ENCODE measurements around a stretch of chr5.

DNA sequence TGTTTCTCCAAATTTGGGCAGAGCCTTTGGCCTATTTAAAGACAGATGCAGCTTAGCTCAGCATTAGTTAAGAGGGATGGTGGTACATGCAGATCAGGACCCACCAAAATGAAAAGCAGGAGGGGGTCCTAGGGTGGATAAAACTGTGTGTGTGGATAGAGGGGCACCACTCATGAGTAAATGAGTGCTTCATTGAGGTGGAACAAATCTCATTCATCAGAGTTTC, 20.4 kb upstream of the ARRDC3 start:
CAGE:
- cytosol, long polyA minus RNA = no peak
- cytosol, long polyA plus RNA = no peak
- long polyA plus RNA = no peak
- nucleus, long polyA minus RNA = no peak
- nucleus, long polyA plus RNA = no peak

- RRBS, 2 experiments = no CpG with 5 or more reads among the region's 8 CpGs
CAGE:
- cytosol, long polyA minus RNA = no peak
- cytosol, long polyA plus RNA = no peak
- long polyA plus RNA = no peak
- nucleus, long polyA minus RNA = no peak
- nucleus, long polyA plus RNA = no peak
These were observed 504.4 kb upstream of the NR2F1 start for GRCh38 chr5:93078471-93079107.

- RRBS, 2 experiments = no CpG with 5 or more reads among the region's 11 CpGs
CAGE:
- cytosol, long polyA minus RNA = no peak
- cytosol, long polyA plus RNA = no peak
- long polyA plus RNA = no peak
- nucleus, long polyA minus RNA = no peak
- nucleus, long polyA plus RNA = no peak
These were observed 333.5 kb upstream of the NR2F1 start for GRCh38 chr5:93249231-93250304.

DNA sequence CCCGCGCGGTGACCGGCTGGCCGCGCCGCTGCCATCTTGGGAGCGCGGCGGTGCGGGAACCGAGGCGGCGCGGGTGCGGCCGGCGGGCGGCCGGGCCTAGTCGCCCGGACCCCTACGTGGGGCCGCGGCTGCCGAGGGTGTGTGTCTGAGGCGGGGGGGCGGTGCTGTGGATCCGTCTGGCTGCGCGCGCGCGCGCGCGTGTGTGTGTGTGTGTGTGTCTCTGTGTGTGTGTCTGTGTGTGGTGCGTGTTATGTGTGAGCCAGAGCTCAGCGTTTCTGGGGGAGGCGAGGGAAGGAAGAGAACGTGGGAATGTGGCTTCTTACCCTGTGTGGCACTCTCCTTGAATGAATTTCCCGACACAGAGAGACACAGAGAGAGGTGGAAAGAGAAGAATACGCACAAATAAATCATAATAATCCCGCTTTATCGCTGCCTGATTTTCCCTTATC, 5.6 kb downstream of the NR2F1 start:
- RRBS, 2 experiments = 99 to 100% methylated on average over 6 of the region's 45 CpGs
CAGE:
- cytosol, long polyA minus RNA = no peak
- cytosol, long polyA plus RNA = no peak
- long polyA plus RNA = no peak
- nucleus, long polyA minus RNA = no peak
- nucleus, long polyA plus RNA = no peak

DNA sequence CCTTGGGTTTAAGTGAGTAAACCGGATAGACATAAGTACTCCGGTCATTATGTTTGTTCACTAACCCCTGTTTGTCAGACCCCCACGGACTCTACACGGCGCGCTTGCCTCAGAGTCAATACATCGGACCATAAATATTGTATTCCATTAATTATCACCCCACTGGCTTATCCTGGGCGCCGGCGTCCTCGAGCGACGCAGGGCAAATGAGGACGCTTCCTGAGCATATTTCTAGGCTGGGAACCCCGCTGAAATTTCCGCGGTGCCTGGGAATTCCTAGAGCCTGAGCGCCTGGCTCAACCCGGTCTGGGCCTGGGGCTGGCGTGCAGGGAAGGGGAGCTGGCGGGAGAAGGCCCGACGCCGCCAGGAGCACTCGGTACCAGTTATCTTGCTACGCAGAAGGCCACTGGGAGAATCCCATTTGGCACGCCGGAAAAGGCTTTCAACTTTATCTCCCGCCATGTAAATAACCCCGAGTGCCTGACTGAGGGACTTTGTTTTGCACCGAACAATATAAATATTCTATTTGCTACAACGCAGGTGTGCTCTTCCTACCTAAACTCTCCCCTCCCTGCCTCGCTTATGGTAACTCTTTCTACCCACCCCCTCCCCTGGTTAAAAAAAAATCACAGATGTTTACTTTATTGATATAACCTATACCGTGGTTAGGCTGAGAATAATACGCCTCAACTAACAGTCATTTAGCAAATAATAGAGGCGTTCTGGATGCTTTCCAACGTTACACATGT, 19.4 kb downstream of the NR2F1 start:
- RRBS, 2 experiments = 83% methylated on average over 3 of the region's 37 CpGs; no CpG with 5 or more reads in 1 of the 2 experiments
CAGE:
- cytosol, long polyA minus RNA = no peak
- cytosol, long polyA plus RNA = no peak
- long polyA plus RNA = no peak
- nucleus, long polyA minus RNA = no peak
- nucleus, long polyA plus RNA = no peak

DNA sequence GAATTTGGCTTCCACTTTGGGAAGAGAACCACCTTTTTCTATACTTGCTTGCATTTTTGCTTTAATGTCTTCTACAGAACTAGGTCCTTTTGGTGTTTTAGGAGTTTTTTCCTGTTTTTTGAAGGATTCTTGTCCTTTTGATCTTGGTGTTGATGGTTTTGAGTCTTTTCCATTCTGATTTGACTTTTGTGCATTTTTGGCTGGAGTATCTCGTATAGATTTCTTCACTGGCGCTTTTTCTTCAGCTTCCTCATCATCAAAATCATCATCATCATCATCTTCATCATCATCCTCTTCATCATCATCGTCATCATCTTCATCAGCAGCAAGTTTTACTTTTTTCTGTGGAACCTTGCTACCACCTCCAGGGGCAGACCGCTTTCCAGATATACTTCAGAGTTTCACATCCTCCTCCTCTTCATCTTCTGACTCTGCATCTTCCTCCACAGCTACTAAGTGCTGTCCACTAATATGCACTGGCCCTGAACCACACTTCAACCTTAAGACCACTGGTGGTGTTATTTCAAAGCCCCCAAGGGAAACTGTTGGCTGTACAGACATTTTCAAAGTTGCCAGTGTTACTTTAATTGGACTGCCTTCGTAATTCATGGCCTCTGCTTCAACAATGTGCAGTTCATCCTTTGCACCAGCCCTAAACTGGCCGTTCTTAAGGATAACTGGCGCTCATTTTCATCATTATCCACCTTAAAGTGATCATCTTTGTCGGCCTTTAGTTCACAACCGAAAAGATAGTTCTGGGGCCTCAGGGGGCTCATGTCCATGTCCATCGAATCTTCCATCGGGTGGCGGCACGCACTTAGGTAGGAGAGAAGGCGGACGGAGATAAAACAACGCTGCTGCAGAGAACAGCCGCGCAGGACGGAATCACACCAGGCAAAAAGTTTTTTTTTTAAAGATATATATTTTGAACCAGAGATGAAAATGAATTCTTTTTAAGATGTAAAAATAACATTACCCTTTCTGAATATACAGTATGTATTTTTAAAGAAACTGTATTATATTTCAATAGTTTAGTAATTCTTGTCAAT, 58.2 kb downstream of the POU5F2 start:
- RRBS, 2 experiments = no CpG with 5 or more reads among the region's 19 CpGs
CAGE:
- cytosol, long polyA minus RNA = start-site peak on the minus strand centred at position 900 of the sequence, 8 bp wide, 6 reads
- cytosol, long polyA plus RNA = no peak
- long polyA plus RNA = no peak
- nucleus, long polyA minus RNA = no peak
- nucleus, long polyA plus RNA = no peak

GRCh38 chr5:93775486-93775932, 34.1 kb upstream of the POU5F2 start:
CAGE:
- cytosol, long polyA minus RNA = no peak
- cytosol, long polyA plus RNA = no peak
- long polyA plus RNA = no peak
- nucleus, long polyA minus RNA = no peak
- nucleus, long polyA plus RNA = no peak

DNA sequence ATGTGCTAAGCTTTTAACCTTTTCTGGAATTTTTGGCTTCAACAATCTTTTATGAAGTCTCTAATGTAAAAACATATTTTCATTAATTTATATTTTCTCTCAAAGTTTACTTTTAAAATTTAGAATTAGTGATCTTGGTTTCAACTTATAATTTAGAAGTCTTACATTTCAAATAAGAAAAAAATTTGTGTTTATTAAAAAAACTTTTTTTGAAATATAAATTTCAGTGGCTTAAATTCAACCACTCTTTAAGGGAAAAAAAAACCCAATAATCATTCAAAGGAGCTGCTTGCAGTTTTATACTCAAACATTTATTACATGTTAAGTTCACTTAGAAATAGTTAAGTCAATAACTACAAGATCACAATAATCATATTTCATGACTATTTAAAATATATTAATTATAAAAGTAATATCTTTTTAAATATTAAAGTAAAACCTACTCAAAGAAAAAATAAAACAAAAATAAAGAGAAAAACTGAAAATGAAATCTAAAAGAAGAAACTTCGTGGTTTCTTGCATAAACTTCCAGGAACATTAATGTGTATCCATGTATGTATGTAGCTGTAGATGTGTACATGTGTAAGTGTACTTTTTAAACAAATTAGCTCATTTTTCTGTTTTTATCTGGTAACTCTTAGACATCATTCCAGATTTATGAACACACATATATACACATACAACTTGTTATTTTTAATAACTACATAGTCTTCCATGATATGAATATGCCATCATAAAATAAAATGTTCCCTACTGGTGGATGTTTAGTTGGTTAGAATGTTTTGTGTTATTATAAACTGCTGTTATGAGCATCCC, 169.0 kb downstream of the FAM172A start:
- RRBS, 2 experiments = no CpG with 5 or more reads among the region's 1 CpG
CAGE:
- cytosol, long polyA minus RNA = no peak
- cytosol, long polyA plus RNA = no peak
- long polyA plus RNA = no peak
- nucleus, long polyA minus RNA = no peak
- nucleus, long polyA plus RNA = no peak

DNA sequence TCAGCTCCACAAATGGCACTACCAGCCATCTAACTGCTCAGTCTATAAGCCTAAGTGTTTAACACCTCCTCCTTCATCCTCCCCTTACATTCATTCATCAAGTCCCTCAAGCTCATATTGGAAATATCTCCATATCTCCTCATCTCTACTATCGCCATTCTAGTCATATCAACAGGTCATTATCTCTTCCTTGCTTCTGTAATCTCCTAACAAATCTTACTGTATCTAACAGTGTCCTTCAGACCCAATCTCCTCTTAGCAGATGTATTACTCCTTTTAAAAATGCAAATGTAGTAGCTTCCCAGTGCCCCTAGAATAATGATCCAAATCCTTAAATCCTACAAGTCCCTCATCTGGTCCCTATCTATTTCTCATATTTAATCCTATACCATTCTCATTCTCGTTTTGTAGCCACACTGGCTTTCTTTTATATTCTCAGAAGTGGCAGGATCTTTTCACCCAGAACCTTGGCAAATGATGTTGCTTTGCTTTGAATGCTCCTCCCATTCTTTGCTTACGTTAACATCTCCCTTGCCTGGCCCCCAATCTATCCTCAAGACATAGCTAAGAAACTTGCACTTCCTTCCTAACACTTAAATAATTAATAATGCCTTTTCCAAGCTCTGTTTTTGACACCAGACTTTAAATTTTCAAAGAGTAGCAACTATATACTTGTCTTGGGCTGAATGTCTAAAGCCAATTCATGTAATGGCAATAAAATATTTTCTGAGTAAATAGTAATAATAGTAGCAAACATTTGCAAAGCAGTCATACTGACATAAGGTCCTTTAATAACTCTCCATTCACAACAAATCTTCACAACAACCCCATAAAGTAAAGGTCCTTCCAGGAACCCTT, 123.3 kb downstream of the FAM172A start:
- RRBS, 2 experiments = no CpG with 5 or more reads among the region's 3 CpGs
CAGE:
- cytosol, long polyA minus RNA = no peak
- cytosol, long polyA plus RNA = no peak
- long polyA plus RNA = no peak
- nucleus, long polyA minus RNA = no peak
- nucleus, long polyA plus RNA = no peak

GRCh38 chr5:94362409-94362843, 251.0 kb upstream of the FAM172A start:
- RRBS, 2 experiments = no CpG with 5 or more reads among the region's 2 CpGs
CAGE:
- cytosol, long polyA minus RNA = no peak
- cytosol, long polyA plus RNA = no peak
- long polyA plus RNA = no peak
- nucleus, long polyA minus RNA = no peak
- nucleus, long polyA plus RNA = no peak

DNA sequence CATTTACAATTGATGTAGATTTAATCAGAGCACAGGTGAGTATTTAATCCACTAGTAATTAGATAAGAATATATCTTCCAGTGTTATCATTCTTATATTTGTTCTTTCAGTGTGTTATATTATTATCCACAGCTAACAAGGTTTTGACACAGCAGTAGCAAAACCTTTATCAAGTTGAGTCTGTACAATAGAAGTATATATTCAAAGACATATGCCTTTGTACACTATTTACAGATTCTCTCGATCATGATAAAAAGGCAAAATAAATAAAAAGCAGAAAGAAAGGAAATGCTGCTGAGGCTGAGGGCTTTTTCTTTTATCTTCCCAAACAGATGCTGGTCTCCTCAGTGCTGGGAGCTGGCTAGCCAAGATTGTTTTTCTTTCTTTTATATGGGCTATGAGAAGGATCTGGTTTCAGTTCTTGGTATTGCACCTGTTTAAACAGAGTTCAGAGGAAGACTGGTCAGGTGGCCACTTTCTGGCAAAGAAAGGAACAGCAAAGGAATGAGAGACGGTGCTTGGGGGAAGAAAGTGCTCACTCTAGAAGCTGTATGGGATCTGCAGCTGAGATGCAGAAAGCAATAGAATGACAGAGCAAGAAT, 88.8 kb downstream of the SLF1 start:
- RRBS, 2 experiments = no CpG with 5 or more reads among the region's 2 CpGs
CAGE:
- cytosol, long polyA minus RNA = no peak
- cytosol, long polyA plus RNA = no peak
- long polyA plus RNA = no peak
- nucleus, long polyA minus RNA = no peak
- nucleus, long polyA plus RNA = no peak

DNA sequence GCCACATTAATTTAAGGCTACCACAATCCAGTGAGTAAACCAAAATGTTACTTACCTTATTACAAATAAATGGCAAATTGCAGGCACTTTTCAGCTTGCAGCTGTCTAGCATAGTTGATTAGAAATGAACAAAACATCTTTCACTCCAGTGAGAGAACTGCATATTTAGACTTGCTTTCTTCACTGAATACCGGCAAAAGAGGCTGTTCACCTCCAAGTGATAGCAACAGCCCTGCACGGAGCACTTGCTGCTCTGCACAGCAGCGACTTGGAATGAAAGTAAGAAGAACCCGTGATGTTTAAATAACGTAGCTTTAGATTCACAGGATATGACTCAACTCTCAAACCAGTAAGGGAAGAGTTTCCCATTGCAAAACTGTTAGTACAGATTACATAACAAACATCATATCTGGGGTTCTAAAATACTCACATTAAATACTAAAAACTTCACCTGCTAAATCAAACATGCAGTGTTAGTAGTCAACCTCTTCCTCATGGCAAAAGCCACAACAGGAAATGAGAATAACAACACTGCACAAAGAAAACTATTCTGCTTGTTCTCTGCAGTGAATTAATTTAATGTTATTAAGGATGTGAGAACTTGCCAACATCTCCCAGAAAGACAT, 203.4 kb downstream of the MCTP1 start:
- RRBS, 2 experiments = no CpG with 5 or more reads among the region's 5 CpGs
CAGE:
- cytosol, long polyA minus RNA = no peak
- cytosol, long polyA plus RNA = no peak
- long polyA plus RNA = no peak
- nucleus, long polyA minus RNA = no peak
- nucleus, long polyA plus RNA = no peak

DNA sequence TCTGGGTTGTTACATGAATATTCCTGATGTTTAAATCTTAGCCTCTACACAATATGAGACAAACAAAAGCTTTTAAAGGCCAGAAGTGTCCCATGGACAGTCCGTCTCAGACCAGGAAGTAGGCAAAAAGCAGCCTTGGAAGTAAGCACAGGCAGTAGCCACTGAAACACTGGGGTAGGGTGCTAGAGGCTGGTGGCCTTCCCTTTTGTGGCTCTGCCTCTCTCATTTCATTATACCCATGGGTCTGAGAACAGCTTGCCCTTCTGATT, 197.4 kb downstream of the MCTP1 start:
- RRBS, 2 experiments = no CpG with 5 or more reads among the region's 1 CpG
CAGE:
- cytosol, long polyA minus RNA = no peak
- cytosol, long polyA plus RNA = no peak
- long polyA plus RNA = no peak
- nucleus, long polyA minus RNA = no peak
- nucleus, long polyA plus RNA = no peak

DNA sequence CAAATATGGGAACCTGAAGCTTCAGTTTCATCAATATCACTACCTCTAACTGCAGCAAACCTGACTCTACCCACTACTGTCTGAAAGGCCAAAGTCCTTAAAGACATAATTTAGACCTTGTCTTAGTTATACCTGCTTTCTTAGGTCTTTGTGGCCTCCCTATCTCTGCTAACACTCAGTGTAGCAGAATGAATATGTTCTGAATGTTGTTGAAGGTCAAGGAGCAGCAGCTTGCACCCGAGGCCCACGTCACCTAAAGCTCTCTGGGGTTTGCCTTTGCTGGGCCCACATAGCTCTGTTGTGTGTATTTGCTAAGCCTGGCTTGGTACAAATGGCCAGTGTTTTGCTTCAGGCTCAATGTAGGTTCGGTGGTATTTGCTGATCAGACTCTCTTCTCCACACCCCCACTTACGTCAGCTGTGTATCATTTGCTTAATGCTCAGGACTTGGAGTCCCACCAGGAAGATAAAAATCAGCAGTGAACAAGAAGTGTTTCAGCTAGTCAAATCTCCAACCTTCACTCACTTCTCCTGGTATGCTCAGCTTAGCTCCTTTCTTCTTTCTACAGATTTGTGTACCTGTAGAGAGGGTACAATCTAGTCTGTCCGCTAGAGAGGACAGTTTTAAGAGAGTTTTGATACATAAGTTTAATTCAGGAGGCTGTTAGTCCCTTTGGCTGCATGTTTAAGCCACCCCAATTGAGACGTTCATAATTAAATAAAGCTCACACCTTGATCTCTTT, 4.8 kb upstream of the RFESD start:
- RRBS, 2 experiments = no CpG with 5 or more reads among the region's 6 CpGs
CAGE:
- cytosol, long polyA minus RNA = no peak
- cytosol, long polyA plus RNA = no peak
- long polyA plus RNA = no peak
- nucleus, long polyA minus RNA = no peak
- nucleus, long polyA plus RNA = no peak

- RRBS, 2 experiments = no CpG with 5 or more reads among the region's 3 CpGs
CAGE:
- cytosol, long polyA minus RNA = no peak
- cytosol, long polyA plus RNA = no peak
- long polyA plus RNA = no peak
- nucleus, long polyA minus RNA = no peak
- nucleus, long polyA plus RNA = no peak
These were observed 2.3 kb upstream of the RFESD start for GRCh38 chr5:95644188-95644737.

- RRBS, 2 experiments = no CpG with 5 or more reads among the region's 4 CpGs
CAGE:
- cytosol, long polyA minus RNA = no peak
- cytosol, long polyA plus RNA = no peak
- long polyA plus RNA = no peak
- nucleus, long polyA minus RNA = no peak
- nucleus, long polyA plus RNA = no peak
These were observed 15.5 kb downstream of the SPATA9 start for GRCh38 chr5:95666988-95667917.

- RRBS, 2 experiments = no CpG with 5 or more reads among the region's 7 CpGs
CAGE:
- cytosol, long polyA minus RNA = no peak
- cytosol, long polyA plus RNA = no peak
- long polyA plus RNA = no peak
- nucleus, long polyA minus RNA = no peak
- nucleus, long polyA plus RNA = no peak
These were observed 2.7 kb downstream of the RHOBTB3 start for GRCh38 chr5:95733495-95734653.

DNA sequence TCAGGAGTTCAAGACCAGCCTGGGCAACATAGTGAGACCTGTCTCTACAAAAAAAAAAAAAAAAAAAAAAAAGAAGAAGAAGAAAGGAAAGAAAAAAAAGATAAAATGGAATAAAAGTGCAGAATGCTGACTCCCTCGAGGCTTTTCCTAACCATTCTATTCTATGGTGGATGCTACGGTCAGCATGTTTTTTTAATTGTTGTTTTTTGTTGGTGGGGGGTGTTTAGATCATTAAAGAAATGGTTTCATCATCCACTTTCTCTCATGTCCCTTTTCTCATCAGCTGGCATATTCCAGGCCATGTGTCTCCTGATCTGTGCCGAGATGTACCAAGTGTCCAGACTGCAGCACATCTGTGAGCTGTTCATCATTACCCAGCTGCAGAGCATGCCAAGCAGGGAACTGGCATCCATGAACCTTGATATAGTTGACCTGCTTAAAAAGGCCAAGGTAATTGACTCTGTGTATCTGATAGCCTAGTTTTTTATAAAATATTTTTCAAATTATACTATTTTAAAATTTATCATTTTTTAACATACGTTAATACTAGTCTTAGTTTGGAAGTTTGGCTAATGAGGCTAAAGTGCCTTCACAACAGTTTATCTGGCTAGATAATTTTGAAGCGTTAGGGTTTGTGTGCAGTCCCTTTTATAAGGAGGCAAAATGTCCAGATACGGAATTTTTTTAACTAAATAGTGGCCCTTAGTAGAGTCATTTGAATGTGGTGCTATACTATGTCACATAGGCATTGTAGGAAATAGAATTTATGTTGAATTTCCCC, 38.8 kb downstream of the GLRX start:
- RRBS, 2 experiments = no CpG with 5 or more reads among the region's 6 CpGs
CAGE:
- cytosol, long polyA minus RNA = no peak
- cytosol, long polyA plus RNA = no peak
- long polyA plus RNA = no peak
- nucleus, long polyA minus RNA = no peak
- nucleus, long polyA plus RNA = no peak

GRCh38 chr5:95790232-95791257, 32.0 kb downstream of the GLRX start:
- RRBS, 2 experiments = no CpG with 5 or more reads among the region's 9 CpGs
CAGE:
- cytosol, long polyA minus RNA = no peak
- cytosol, long polyA plus RNA = no peak
- long polyA plus RNA = no peak
- nucleus, long polyA minus RNA = no peak
- nucleus, long polyA plus RNA = no peak

DNA sequence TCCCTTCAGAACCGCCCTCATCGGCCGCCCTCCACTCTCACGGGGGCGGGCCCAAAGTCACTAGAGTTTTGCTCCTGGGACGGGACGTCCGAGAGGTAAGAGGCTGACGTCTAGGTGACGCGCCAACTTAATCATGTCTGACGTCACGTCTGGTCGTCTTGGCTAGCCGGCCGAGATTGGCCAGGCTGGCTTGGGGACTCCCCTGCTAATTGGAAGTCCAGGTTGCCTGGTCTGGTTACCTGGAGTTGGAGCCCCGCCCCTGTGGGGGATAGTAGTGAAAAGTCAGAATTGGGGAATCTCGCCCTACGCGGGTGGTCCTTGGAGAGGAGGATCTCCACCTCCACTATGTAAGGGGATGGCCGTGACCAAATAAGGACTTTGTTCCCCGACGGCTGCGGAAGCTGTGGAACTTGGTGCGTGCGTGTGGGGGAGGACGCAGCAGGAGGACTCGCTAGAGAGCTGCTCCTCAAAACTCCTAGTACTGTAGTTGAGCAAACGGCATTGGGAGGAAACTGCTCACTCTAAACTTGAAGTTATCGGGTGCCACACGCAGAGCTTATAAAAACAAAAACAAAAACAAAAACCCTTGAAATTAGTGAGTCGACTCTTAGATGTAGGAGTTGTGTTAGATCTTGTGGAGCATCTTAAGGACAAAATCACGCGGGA, 424 bp upstream of the ELL2 start:
- RRBS, 2 experiments = no CpG with 5 or more reads among the region's 34 CpGs
CAGE:
- cytosol, long polyA minus RNA = no peak
- cytosol, long polyA plus RNA = no peak
- long polyA plus RNA = start-site peak on the plus strand centred at position 68 of the sequence, 29 bp wide, 56 and 74 reads in 2 replicates
- nucleus, long polyA minus RNA = no peak
- nucleus, long polyA plus RNA = start-site peak on the plus strand centred at position 57 of the sequence, 30 bp wide, 289 and 342 reads in 2 replicates

Data from HepG2 (cell line).